Mesenchymal stem cell of Wharton's jelly (primary cell): ENCODE measurements around the genes LEFTY1 and STUM.

DNA sequence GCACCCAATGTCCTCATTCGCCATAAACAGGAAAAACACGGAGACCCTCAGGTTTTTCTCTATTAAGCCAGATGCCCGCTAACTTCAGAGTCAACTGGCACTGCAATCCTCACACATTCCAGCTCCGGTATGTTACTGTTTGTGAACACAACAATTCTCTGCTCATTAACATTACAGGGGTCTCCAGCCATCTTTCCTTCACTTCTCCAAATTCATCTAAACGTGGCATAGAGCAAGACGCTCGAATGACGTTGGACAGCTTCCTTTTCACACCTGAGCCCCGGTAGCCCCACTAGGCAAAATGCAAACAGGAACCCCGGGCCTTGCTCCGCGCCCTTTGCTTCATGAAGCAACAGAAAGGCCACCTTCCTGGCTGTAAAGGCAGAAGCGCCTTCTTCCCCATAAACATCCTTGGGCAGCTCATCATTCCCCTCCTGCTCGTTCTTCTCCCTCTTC lies 1.4 kb downstream of the LBR start:
- CAGE, long polyA plus RNA: no peak

DNA sequence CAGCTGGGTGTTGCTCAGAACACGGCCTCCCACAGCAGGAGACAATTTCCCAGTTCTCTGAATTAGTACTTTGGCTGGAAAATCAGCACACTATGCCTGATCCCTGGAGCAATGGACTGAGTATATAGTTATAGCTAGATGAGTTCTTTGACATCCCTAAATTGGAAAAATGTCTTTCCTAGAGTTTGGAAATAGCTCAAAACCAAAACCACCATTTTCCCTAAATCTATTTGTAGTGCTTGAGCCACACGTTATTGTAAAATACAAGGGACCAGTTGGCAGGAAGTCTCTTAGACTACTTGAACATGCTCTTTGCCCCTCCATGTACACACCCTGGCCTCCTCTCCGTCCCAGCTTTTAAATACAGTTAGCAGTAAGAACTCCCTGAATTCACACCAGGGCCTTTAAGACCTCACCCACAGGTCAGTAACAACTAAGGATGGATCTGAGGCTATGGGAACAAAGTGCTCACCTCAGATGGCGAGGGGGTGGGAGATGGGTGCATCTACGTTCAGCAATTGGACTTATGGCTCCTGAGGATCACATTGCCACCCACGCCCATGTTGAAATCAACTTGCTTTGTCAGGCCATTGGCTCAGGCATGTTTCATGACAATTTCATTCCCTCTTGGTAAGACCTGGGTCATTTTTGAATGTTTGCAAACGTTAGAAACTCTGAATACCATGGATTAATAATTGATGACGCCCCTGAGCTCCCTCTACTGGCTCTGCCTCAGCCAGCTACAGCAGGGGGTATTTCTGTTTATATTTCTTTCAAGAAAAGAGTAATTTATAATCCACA lies 13.4 kb upstream of the LBR start:
- CAGE, long polyA plus RNA: no peak

GRCh38 chr1:225514429-225514868 lies 86.6 kb upstream of the LBR start:
- CAGE, long polyA plus RNA: no peak

DNA sequence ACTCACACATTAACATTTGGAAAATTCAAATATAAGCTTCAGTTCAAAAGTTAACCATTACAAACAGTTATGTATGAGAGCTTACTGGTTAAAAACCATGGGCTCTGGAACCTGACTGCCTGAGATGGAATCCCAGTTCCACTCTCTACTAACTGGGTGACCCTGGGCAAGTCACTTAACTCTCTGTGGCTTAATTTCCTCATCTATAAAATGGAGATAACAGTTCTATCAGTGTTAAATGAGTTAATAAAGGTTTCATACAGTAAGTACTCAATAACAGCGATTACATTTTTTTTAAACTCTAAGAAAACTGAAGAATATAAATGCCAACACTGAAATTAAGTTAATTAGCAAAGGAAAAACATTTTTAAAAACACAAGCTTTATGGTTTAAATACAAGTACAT lies 12.4 kb downstream of the ENAH start:
- CAGE, long polyA plus RNA: no peak

GRCh38 chr1:225735495-225736278 lies 41.9 kb upstream of the SRP9 start:
- CAGE, long polyA plus RNA: no peak

GRCh38 chr1:225777974-225778761 lies 542 bp downstream of the SRP9 start:
- CAGE, long polyA plus RNA: no peak

DNA sequence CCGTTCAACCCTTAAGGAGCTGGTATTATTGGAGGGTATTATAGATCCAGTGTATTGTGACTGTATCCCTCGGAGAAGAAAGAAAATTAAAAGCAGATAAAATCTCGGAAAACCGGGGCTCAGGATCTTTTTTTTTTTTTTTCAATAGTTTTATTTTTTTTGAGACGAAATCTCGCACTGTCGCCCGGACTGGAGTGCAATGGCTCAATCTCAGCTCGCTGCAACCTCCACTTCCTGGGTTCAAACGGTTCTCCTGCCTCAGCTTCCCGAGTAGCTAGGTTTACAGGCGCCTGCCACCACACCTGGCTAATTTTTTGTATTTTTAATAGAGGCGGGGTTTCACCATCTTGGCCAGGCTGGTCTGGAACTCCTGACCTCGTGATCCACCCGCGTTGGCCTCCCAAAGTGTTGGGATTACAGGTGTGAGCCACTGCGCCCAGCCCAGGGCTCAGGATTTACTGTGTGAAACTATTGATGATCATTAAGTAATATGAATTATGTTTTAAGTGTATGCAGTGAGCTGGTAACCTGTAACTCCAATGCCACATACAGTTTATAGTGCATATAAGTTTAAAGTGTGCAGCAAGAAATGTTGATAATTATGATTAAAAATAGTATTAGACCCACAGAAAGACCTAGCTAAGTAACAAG lies 1.5 kb downstream of the SRP9 start:
- CAGE, long polyA plus RNA: no peak

DNA sequence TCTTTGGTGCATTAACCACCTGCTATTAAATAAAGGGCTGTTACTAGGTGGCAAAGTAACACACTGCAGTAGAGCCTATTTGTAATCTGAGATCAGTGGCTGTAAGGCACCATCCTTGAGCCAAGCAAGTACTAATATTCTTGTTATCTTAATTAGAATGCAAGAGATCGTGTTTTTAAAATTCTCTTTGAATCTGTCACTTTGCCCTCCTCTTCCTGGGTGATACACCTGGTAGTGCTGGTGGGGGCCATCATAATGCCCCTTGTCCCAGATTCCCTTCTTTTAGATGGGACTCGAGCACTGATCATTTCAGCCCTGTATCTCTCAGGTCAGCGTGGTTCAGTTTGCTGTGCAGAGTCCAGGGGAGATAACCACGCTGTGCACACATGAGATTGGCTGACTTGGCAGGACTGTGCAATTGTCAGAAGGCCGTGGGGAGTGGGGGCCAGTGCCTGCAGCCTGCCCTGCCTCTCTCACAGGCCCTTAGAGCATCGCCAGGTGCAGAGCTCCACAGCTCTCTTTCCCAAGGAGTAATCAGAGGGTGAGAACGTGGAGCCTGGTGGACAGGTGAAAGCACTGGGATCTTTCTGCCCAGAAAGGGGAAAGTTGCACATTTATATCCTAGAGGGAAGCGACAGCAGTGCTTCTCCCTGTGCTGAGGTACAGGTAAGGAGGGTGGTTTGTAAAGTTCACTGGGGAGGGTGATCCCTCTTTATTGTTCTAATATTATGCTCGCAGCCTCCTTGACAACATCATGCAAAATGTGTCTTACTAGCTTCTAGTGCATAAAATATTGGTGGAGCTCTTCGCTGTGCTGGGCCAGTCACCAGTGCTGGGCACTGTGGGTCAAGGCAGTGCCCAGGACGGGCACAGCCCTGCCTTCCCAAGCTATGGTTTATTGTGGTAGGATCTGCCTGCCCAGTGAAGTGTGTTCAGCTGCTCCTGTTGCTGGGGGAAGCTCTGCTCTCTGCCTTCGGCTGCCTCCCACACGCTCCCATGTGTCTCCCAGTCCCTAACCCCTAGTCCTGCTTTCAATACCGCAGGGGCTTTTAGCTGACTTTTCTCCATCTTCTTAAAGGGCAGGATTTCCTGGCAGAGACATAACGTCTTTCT lies 15.3 kb downstream of the EPHX1 start:
- CAGE, long polyA plus RNA: no peak

- CAGE, long polyA plus RNA: no peak
These were observed 26.3 kb downstream of the TMEM63A start for GRCh38 chr1:225855870-225856310.

- CAGE, long polyA plus RNA: no peak
These were observed 615 bp downstream of the TMEM63A start for GRCh38 chr1:225881325-225882205.

GRCh38 chr1:225888799-225889595 lies at the start of gene LEFTY1:
TSS of gene LEFTY1 (minus strand) at chr1:225889146.
- CAGE, long polyA plus RNA: no peak

DNA sequence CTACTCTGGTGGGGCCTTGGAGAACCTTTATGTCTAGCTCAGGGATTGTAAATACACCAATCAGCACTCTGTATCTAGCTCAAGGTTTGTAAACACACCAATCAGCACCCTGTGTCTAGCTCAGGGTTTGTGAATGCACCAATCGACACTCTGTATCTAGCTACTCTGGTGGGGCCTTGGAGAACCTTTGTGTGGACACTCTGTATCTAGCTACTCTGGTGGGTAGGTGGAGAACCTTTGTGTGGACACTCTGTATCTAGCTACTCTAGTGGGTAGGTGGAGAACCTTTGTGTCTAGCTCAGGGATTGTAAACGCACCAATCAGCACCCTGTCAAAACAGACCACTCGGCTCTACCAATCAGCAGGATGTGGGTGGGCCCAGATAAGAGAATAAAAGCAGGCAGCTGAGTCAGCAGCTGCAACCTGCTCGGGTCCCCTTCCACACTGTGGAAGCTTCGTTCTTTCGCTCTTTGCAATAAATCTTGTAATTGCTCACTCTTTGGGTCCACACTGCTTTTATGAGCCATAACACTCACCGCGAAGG lies 28.7 kb downstream of the SDE2 start:
- CAGE, long polyA plus RNA: no peak

GRCh38 chr1:225987819-225988555 lies 11.2 kb downstream of the SDE2 start:
- CAGE, long polyA plus RNA: no peak

- CAGE, long polyA plus RNA: no peak
These were observed 3.6 kb upstream of the SDE2 start for GRCh38 chr1:226002686-226003243.

DNA sequence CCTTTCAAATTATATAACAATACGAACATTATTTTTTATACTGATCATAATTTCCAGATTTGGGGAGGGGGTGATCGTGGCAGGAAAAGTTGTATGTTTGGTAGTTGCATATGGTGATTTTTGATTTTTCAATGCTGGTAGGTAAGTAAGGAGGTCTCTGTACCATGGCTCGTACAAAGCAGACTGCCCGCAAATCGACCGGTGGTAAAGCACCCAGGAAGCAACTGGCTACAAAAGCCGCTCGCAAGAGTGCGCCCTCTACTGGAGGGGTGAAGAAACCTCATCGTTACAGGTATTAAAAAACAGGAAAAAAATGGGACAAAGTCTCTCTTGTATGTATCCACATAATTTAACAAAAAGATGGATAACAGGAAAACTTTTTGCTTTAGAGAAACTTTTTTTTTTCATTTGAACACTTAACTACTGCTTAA lies 1.7 kb downstream of the H3-3A start:
- CAGE, long polyA plus RNA: no peak

GRCh38 chr1:226066003-226067069 lies 3.8 kb downstream of the H3-3A start:
- CAGE, long polyA plus RNA: no peak

- CAGE, long polyA plus RNA: no peak
These were observed 47.5 kb downstream of the H3-3A start for GRCh38 chr1:226110069-226110346.

GRCh38 chr1:226390152-226390728 lies 17.7 kb downstream of the PARP1 start:
- CAGE, long polyA plus RNA: no peak

GRCh38 chr1:226548172-226549220 lies at the start of gene STUM:
TSS of gene STUM (plus strand) at chr1:226548764.
- CAGE, long polyA plus RNA: no peak

DNA sequence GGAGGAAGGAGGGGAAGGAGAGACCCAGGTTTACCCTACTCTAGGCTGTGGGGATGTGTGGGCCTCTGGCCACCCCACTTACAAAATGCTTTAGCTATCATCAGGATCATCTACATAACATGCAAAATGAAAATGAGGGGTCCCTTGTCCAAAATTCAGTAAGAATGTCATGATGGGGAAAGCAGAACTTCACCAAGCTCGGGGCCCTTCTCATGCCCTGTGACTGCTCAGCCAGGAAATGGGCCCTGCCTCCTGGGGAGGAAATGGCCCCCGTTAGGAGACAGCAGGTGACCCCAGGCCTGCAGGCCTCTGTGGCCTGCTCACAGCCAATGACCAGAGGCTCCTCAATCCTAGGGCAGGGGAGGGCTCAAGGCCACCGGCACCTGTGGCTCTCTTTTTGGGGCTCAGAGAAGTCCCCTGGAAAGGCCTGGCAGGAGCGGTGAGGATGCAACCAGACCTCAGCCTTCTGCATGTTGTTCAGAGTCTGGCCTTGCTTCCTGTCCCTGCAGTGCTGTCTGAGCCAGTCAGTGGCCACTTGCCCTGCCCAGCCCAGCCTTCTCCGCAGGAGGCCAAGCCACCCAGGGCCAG lies 83.9 kb downstream of the ITPKB start:
- CAGE, long polyA plus RNA: no peak